ENCODE results near the genes PSMB5, RNF212B and EFS.

DNA sequence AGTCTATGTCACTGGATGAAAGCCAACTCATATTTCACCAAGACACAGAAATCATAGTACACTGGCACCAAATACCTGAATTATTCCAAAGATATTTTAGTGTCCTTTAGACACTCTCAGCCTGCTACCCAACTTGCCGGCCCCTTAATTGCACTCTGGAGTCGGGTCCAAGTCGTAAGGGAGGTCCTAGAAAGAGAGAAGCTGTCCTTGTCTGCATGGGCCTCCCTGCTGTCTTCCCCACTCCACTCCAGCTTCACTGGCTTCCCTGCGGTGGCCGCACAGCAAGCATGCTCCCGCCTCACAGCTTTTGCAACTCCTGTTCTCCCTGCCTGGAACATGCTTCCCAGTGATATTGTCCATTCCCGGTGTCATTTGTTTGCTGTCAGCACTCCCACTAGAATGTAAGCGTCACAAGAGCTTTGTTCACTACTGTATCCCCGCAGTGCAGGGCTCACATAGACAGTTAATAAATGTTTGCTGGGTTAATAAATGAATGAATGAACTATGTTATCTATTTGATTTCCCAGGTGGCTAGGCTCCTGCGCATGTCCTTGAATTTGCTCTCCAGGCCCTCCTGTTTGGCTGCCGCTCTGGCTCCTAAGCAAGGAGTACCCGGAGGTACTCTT is 5.9 kb upstream of the SLC7A7 start:
- RRBS: no CpG with 5 or more reads among the region's 12 CpGs

DNA sequence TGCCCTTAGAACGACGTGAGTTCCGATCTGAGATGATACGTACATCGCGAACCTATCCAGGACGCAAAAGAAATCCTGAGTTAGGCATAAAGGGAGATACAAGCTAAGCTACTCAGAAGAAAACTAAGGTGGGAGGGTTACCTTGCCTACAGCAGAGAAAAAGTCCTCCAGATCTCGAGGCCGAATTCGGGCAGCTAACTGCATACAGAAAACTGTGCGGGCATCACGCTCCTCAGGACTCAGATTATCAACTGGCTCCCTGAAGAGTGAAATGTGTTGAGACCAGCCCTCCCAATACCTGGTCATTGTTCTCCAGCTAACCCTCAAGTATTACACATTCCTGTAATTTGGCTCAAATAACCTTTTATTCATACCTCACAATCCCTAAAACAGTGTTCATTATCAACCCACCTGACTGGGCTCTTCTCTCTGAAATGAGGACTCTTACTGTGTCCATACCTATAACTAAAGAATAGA is 13.7 kb downstream of the RBM23 start:
- RRBS: no CpG with 5 or more reads among the region's 12 CpGs

DNA sequence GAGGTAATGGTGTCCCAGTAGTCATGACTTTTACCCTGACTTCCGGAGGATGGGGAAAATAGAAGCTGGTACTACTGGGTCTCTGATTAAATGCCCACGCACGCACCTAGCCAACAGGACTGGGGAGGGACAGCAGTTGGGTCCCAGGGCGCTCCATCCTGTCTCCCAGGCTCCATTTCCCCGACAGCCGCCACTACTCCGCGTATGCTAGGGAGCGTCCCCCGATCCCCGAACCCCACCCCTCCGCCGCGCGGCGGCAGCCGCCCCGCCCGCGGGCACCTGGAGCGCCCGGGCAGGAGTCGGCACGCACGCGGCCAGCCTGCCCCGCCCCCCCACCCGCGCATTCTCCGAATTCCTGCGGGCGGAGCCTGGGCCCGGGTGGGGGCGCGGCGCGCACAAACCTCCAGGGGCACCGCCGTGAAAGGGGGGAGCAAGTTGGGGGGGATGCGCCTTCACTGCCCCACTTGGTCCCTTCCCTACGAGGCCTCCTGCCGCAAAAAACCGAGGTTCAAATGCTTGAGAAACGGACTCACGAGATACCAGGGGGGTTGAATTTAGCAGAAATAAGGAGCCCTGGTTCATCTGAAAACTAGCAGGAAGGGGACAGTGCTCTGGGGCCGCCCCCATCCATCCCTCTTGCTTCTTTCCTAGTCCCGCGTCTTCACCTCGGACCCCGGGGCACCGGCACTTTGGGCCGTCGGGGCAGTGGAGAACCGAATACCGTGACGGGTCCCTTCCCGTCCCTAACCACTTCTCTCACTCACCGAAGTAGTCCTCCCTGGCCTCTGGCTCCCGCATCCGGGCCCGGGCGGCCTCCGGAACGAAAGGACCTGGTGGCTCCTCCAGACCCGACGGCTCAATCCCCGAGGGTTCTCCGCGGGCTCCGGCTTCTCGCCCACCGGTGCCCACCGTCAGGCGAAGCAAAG is 1.6 kb downstream of the AJUBA start:
- RRBS: 2% methylated on average over 13 of the region's 74 CpGs

DNA sequence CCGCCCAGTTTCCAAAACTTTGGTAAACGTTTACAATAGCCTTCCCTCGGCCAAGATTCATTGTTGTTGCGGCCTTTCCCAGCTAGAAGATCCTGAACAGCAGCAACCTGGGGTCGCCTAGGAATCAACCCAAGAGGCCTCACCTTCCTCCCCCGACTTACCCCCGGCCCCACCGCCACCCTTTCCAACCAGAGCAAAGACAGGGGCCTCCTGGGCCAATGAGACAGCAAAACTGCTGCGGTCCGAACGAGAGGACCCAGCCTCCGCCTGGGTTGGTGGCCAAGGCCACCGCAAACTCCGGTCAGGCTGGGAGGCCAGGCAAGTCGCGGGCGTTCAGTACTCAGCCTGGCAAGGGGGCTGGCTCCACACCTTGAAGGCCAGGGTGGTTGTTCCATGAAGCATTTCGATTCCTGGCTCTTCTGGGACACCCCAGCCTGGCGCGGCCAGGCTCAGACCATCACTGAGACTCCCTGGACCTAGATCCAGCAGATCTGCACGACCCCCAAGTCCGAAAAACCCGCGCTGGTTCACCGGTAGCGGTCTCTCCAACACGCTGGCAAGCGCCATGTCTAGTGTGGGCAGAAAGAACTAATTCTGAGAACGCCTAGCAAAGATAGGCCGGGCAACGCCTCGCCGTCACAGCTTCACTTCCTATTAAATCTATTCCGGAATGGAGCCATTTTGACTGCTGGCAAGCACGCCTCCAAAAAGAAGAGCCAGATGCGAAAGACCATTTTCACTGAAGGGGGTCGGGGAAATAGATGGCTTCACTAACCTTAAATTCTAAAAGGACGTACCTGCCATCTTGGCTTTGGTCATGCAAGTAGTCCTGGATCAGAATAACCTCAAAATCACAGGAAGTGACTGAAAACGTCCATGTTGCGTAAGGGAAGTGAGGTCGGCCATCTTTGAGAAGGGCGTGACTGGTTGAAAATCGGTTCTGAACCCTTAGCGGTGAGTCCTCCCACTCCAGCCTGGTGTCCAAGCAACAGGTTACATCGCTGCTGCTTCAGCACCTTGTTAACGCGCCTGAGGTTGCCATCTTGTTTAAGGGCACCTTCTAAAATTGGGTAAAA is at the start of gene PSMB5:
PSMB5 (minus strand) TSS at position 586 of the 1,076 bp plus-strand sequence.
- RRBS: 1% methylated on average over 8 of the region's 47 CpGs

DNA sequence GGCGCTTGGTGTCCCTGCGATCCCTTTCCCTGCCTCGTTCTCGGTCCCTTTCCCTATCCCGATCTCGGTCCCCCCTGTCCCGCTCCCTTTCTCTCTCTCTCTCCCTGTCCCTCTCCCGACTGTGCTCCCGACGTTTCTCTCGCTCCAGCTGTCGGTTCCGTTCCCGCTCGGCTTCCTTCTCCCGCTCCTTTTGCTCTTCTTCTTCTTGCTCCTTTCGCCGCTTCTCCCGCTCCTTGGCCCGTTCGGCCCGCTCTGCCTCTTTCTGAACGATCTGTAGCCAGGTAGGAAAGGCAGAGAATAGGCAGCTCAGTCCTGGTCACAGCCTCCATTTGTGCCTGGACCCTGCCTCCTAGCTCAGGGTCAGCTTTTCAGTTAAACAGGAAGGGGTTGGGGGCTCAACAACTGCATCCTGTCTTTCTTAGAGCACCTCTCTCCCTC is 1.9 kb upstream of the CDH24 start:
- RRBS: no CpG with 5 or more reads among the region's 23 CpGs

DNA sequence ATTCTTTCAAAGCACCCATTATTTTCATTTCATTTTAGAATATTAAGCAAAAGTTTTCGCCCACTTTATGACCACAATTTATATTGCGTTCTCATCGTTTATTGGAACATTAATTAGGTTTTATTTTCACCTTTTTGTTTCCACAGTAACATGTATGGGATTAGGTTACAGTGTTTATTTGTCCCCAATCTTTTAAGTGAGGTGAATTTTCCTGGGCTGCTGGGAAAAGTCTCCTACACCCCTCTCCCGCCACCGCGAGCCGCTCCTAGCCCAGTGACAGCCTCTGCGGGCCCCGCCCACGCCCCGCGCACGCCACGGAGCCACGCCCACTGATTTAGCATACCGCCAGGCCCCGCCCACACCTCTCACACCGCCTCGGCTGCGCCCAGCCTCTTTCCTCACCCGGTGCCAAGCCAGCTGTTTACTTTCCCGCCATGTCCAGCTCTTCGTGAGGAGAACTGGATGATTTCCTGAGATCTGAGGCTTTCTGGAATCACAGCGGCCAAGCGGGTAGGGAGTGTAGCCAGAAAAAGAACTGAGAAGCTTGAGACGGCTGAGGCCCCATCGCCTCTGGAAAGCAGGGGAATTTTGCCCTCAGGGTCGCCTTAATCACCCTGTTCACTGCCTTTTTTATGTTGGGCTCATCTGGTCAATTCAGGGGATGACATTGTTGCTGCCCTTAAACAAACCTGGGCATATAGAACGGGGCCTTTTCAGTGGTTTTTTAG is at the start of gene RNF212B:
RNF212B (plus strand) TSS at position 391 of the 728 bp plus-strand sequence.
- RRBS: no CpG with 5 or more reads among the region's 29 CpGs

DNA sequence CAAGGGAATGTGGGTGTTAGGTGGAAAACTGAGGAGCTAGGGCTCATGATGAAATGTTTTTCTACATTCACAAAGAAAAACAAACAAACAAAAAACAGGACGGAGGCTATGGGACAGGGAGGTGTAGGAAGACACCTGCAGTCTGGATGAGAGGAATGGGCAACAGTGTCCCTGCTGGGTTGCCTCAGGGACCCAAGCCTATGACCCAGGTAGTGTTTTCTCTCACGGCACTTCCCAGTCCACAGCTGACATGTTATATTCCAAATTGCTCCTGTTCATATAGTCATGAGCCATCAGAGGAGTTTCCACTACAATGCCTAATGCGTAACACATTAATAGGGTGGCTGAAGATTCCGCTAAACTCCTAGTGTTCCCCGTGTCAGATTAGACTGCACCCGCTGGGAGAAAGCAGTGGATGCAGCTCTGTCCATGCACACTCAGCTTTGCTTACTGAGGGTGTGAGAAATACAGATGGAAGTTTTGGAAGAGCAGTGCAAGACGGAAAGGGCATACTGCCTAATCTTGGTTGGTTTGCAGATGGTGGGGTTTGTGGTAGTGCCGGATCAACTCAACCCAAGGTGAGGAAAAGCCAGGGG is 5.7 kb downstream of the PPP1R3E start:
- RRBS: no CpG with 5 or more reads among the region's 8 CpGs

GRCh38 chr14:23305830-23306161 is 837 bp upstream of the BCL2L2 start:
- RRBS: no CpG with 5 or more reads among the region's 1 CpG

- RRBS: 4% methylated on average over 3 of the region's 33 CpGs
Observed at GRCh38 chr14:23321911-23322609, 803 bp downstream of the PABPN1 start.

- RRBS: no CpG with 5 or more reads among the region's 1 CpG
Observed at GRCh38 chr14:23322610-23322828, 1.3 kb downstream of the PABPN1 start.

GRCh38 chr14:23324342-23324820 is 3.1 kb downstream of the PABPN1 start:
- RRBS: no CpG with 5 or more reads among the region's 3 CpGs

DNA sequence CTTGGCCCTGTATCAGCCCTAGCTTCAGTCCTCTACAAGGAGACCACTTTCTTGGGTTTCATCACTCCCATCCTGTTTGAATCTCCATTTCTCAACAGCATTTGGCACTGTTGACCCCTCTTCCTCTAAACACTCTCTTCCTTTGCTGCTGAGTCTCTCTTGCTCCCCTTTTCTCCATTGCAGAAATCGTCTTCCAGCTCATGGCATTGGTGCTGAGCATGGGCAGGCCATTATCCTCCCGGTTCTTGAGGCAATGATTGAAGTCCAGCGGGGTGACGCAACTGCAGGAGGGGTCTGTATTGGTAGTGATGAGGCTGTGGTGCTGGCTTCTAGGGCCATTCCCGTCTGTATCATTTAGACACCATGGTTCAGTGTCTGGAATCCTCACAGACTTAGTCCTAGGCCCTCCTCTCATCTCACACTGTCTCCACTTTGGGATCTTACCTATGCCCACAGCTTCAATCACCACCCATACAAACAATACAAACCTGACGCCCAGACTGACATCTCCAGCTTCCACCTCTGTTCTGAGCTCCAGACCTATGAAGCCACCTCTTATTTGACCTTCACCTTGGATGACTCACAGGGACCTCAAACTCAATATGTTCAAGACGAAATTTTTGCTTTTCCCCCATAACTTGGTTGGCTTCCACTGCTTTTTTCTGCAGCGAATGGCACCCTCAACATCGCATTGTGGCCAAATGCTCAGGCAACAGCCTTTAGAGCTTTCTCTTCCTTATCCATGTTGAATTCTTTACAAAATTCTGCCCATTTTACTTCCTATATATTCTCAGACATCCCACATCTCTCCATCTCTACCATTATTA is 853 bp upstream of the SLC22A17 start:
- RRBS: no CpG with 5 or more reads among the region's 9 CpGs

- RRBS: 4% methylated on average over 24 of the region's 68 CpGs
Observed at GRCh38 chr14:23364827-23365652, at the start of gene EFS. Gene EFS (minus strand): TSS chr14:23365172.

GRCh38 chr14:23382642-23383266 is 5.9 kb downstream of the CMTM5 start:
- RRBS: no CpG with 5 or more reads among the region's 9 CpGs

GRCh38 chr14:23412534-23413175 is 4.6 kb upstream of the MYH6 start:
- RRBS: no CpG with 5 or more reads among the region's 8 CpGs

- RRBS: no CpG with 5 or more reads among the region's 6 CpGs
Observed at GRCh38 chr14:23428197-23428828, 7.1 kb downstream of the MYH7 start.

- RRBS: no CpG with 5 or more reads among the region's 2 CpGs
Observed at GRCh38 chr14:23454425-23455016, 15.0 kb upstream of the NGDN start.

GRCh38 chr14:23512779-23513380 is 38.7 kb downstream of the ZFHX2 start:
- RRBS: no CpG with 5 or more reads among the region's 18 CpGs

- RRBS: no CpG with 5 or more reads among the region's 14 CpGs
Observed at GRCh38 chr14:23556657-23557192, 654 bp downstream of the THTPA start.

- RRBS: no CpG with 5 or more reads among the region's 2 CpGs
Observed at GRCh38 chr14:23610042-23610603, 26.0 kb upstream of the DHRS2 start.

All from cardiac fibroblast (primary cell).